IMR-90 (cell line): ENCODE data around the gene SETD3.

- RRBS = no CpG with 5 or more reads among the region's 9 CpGs
CAGE:
- cytosol, long polyA plus RNA = no peak
- long polyA plus RNA = no peak
- nucleus, long polyA plus RNA = no peak
These were observed 16.6 kb downstream of the BCL11B start for GRCh38 chr14:99255423-99255846.

DNA sequence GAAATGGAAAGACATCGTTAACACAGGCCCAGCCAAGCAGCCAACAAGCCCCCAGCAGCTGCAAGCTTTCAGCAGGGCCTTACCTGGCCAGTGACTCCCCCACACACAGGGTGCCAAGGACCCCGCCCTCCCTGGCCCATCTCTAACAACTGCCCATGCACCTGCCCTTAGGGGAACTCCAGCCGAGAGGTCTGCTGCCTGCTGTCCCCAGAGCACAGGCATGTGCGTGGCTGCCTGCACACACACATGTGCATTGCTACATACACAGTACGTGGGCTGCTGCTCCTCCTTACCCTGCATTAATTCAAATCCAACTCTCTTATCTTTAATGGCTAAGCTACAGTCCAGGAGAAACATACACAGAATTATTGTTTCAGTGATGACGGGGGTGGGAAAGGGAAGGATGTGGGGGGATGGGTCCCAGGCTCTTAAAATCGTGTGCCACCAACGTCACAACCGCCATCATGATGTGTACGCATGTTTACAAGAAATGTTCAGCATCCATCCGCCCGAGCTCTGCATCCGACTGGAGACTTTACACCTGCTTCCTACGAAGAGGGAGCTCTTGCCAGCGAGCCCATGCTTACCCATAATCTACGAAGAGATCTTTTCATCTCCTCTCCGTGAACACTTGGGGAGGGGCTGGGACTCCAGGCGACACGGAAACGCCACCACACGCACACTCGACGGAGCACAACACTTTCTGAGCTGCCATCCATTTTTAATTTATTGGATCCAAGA is 9.7 kb downstream of the BCL11B start:
- RRBS = no CpG with 5 or more reads among the region's 23 CpGs
CAGE:
- cytosol, long polyA plus RNA = no peak
- long polyA plus RNA = no peak
- nucleus, long polyA plus RNA = no peak

GRCh38 chr14:99263484-99264297 is 8.3 kb downstream of the BCL11B start:
- RRBS = no CpG with 5 or more reads among the region's 10 CpGs
CAGE:
- cytosol, long polyA plus RNA = no peak
- long polyA plus RNA = no peak
- nucleus, long polyA plus RNA = no peak

GRCh38 chr14:99273623-99274299 is 1.8 kb upstream of the BCL11B start:
- RRBS = 7% methylated on average over 11 of the region's 47 CpGs
CAGE:
- cytosol, long polyA plus RNA = no peak
- long polyA plus RNA = no peak
- nucleus, long polyA plus RNA = no peak

- RRBS = 3% methylated on average over 12 of the region's 68 CpGs
CAGE:
- cytosol, long polyA plus RNA = no peak
- long polyA plus RNA = no peak
- nucleus, long polyA plus RNA = no peak
These were observed 2.5 kb upstream of the BCL11B start for GRCh38 chr14:99274300-99275156.

GRCh38 chr14:99412591-99413117 is 68.0 kb downstream of the SETD3 start:
- RRBS = no CpG with 5 or more reads among the region's 10 CpGs
CAGE:
- cytosol, long polyA plus RNA = no peak
- long polyA plus RNA = no peak
- nucleus, long polyA plus RNA = no peak

- RRBS = 1% methylated on average over 48 of the region's 121 CpGs
CAGE:
- cytosol, long polyA plus RNA = start-site peak on the plus strand at chr14:99481399-99481448, 417 and 212 reads in 2 replicates
- long polyA plus RNA = start-site peak on the plus strand at chr14:99481416-99481451, 173 and 166 reads in 2 replicates
- nucleus, long polyA plus RNA = start-site peak on the plus strand at chr14:99481401-99481448, 171 and 142 reads in 2 replicates
These were observed at the start of gene SETD3 for GRCh38 chr14:99480591-99481572. SETD3 (minus strand) TSS chr14:99480859.

DNA sequence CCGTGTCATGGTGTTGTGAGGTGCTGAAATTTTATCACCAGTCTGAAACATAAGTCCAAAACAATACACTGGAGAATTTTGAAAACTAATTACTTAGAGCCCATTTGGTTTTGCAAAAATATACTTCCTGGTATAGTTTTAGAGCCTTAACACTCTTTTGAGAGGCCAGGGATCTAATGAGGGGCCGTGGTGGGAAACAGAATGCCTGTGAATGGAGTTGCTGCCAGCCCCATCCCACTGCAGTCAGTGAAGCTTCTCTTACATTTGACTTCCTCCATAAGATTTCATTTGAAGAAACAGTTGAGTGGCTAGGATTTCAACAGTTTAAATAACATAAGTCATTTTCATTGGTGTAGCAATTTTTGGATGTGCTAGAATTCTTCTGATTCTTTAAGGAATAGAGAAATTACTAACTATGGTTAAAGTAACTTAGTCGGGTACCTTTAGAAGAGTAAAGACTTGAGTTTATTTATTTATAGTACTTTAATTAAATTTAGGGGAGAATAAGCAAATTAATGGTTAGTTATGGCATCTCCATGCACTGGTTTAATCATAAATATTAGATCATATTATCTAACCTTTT is 20.5 kb downstream of the CCNK start:
- RRBS = no CpG with 5 or more reads among the region's 3 CpGs
CAGE:
- cytosol, long polyA plus RNA = no peak
- long polyA plus RNA = no peak
- nucleus, long polyA plus RNA = no peak

- RRBS = no CpG with 5 or more reads among the region's 7 CpGs
CAGE:
- cytosol, long polyA plus RNA = no peak
- long polyA plus RNA = no peak
- nucleus, long polyA plus RNA = no peak
These were observed 56.2 kb downstream of the CCNK start for GRCh38 chr14:99537364-99537938.

- RRBS = no CpG with 5 or more reads among the region's 17 CpGs
CAGE:
- cytosol, long polyA plus RNA = no peak
- long polyA plus RNA = no peak
- nucleus, long polyA plus RNA = no peak
These were observed 42.1 kb downstream of the CCDC85C start for GRCh38 chr14:99561694-99562467.

DNA sequence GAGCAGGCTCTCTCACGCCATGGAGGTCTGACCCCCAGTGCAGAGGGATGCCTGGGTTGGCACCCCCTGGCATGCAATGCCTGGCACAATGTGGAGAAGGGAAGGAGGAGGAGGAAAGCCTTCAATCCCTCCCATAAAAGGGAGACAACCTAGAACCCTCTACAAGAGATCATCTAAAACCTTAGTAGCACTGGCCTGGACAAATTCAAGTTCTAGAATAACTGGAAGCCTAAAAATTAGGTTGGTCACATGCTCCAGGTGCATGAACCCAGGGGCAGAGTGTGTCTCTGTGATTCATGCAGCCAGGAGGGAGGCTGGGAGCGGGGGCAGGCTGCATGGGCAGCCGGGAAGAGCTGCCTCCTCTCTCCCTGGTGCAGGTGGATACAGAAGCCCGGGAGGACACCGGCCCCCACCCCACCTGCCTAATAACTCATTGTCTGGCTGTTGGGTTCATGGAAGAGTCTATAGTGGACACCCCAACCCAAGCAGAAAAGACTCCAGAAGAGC is 38.7 kb downstream of the CCDC85C start:
- RRBS = 86% methylated on average over 2 of the region's 5 CpGs
CAGE:
- cytosol, long polyA plus RNA = no peak
- long polyA plus RNA = no peak
- nucleus, long polyA plus RNA = no peak

GRCh38 chr14:99565803-99566736 is 37.9 kb downstream of the CCDC85C start:
- RRBS = 68% methylated on average over 2 of the region's 22 CpGs
CAGE:
- cytosol, long polyA plus RNA = no peak
- long polyA plus RNA = no peak
- nucleus, long polyA plus RNA = no peak

- RRBS = no CpG with 5 or more reads among the region's 12 CpGs
CAGE:
- cytosol, long polyA plus RNA = no peak
- long polyA plus RNA = no peak
- nucleus, long polyA plus RNA = no peak
These were observed 33.6 kb downstream of the CCDC85C start for GRCh38 chr14:99570394-99570874.

DNA sequence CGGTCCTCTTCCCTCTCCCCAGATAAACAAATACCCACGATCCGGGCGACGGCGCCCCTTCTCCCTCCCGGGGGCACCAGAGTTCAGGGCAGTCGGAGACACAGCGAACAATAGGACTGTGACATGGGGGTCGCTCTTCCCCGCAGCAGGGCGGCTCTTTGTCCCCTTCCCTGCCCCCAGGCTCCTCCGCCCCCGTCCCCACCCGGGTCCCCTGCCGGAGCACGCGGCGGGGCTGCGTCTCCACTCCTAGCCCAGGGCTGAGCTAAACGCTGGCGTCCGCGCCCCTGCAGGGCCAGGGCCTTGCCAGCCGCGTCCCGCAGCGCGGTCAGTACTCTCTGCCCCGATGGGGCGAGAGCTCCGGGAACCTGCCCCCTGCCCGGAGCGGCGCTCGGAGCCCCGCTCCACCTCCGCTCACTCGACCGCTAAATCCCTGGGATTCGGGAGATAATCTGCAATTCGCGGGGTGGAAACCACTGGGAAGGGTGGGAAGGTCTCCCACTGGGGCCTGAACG is 767 bp upstream of the CCDC85C start:
- RRBS = 7% methylated on average over 2 of the region's 44 CpGs
CAGE:
- cytosol, long polyA plus RNA = no peak
- long polyA plus RNA = no peak
- nucleus, long polyA plus RNA = no peak

DNA sequence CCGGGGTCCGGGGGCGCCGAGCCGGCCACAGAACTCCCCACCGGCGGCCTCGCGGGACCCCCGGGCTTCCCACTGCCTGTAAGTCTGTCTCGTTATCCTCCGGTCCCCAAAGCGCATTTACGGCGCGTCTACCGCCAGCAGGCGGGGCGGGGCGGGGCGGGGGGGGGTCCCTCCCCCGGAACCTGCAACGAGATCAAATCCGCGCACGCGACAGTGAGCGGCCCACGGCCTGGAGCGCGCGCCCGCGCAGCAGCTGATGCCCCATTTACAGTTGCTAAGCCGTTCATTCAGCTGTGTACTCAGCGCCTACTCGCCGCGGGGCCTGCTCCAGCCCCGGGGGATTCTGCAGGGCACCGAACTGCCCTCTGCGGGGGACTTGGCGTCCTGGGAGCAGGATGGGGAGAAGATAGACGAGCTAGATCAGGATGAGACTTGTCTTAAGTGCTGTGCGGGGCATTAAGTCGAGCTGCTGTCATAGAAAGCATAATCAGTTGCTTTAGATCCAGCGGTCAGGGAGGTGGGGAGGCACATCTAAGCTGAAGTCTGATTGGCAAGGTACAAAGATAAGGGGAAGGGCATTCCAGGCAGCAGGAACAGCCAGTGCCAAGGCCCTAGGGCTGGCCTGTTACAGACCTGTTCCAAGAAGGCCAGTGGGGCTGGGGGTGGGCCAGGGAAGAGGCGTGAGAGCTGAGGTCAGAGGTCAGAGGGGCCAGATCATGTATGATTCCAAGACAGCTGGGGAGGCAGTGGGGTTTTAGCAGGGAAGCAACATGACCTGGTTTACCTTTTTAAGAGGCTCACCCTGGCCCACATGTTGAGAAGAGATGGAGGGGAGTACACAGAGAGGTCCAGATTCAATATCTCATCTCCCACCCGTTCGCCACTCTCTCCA is 1.5 kb upstream of the CCDC85C start:
- RRBS = under 1% methylated on average over 7 of the region's 50 CpGs
CAGE:
- cytosol, long polyA plus RNA = no peak
- long polyA plus RNA = no peak
- nucleus, long polyA plus RNA = no peak

- RRBS = no CpG with 5 or more reads among the region's 9 CpGs
CAGE:
- cytosol, long polyA plus RNA = no peak
- long polyA plus RNA = no peak
- nucleus, long polyA plus RNA = no peak
These were observed 40.6 kb upstream of the EML1 start for GRCh38 chr14:99752501-99753104.

GRCh38 chr14:99768149-99768414 is 25.1 kb upstream of the EML1 start:
- RRBS = no CpG with 5 or more reads among the region's 7 CpGs
CAGE:
- cytosol, long polyA plus RNA = no peak
- long polyA plus RNA = no peak
- nucleus, long polyA plus RNA = no peak

- RRBS = no CpG with 5 or more reads among the region's 1 CpG
CAGE:
- cytosol, long polyA plus RNA = no peak
- long polyA plus RNA = no peak
- nucleus, long polyA plus RNA = no peak
These were observed 40.0 kb upstream of the EVL start for GRCh38 chr14:100025191-100025553.

DNA sequence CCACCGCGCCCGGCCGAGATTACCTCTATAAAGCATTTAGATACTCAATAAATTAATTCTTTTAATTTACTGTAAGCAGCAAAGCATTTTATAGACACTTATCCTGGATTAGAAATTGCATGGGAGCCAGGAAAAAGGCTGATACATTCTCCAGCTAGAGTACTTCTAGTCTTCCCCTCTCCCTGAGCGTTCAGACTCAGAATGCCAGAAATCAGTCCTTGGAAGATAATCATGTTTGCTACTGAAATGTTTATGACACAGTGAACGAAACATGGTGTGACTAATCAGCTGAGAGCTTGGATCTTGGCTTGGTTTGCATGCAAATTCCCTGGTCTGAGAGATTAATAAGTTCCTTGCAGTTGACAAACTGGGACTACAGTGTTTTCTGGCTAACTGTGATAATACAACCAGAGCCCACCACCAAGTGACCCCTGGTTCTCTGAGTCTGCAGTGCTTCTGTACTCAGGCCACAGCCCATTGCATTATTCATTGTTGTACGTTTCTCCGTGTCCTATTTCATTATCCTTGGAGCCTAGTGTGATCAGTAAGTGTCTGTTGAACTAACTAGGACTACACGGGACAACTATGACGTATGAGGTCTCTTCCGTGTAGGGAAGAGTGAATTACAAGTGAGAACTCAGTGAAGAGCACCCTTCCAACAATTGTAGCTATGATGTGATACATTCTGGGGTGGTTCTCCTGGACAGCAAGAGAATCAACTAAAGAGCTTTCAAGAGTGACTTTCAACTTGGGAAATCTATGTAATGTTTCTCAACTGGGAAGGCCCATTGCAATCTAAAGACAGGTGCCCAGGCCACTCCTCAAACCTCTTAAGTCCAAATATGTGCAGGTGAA is 34.6 kb upstream of the EVL start:
- RRBS = no CpG with 5 or more reads among the region's 11 CpGs
CAGE:
- cytosol, long polyA plus RNA = no peak
- long polyA plus RNA = no peak
- nucleus, long polyA plus RNA = no peak

DNA sequence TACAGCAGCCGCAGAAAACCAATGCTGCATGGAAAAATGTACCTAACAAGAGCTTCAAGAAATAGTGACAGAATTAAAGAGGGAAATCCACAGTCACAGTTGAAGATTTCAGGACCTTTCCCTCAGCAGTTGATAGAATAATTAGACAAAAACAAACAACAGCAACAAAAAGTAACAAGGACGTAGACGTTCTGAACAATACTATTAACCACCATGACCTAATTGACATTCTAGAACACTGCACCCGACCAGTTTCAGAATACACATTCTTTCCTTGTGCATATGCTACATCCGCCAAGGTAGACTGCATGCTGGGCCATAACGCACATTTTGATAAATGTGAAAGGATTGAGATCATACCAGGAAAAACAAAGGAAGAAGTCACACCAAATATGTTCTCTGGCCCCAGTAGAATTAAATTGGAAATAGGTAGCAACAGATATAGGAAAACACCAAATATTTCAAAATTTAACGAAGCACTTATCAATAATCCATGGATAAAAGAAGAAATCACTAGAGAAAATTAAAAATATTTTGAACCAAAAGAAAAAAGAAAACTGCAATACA is 1.6 kb upstream of the EVL start:
- RRBS = no CpG with 5 or more reads among the region's 7 CpGs
CAGE:
- cytosol, long polyA plus RNA = no peak
- long polyA plus RNA = no peak
- nucleus, long polyA plus RNA = no peak